ENCODE measurements around the genes YBX3, PRH2, TAS2R50 and ETV6.

DNA sequence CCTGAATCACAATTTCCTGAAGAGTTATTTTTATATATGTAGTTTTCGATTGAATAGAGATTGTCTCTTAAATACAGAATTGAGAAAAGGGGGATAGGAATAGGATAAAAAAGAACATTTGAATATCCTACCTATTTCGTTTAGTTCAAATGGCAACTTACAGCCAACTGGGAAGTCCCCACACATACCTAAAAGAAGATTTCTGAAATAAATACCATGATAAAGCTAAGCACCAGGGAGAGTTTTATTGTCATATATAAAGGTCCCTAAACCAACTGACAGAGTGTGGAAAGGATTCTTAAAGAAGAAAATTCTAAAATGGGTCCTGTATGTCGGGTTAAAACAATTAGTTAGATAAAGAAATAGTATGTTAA lies 1.9 kb upstream of the KLRK1 start:
- RRBS, 2 experiments: no CpG with 5 or more reads among the region's 3 CpGs

DNA sequence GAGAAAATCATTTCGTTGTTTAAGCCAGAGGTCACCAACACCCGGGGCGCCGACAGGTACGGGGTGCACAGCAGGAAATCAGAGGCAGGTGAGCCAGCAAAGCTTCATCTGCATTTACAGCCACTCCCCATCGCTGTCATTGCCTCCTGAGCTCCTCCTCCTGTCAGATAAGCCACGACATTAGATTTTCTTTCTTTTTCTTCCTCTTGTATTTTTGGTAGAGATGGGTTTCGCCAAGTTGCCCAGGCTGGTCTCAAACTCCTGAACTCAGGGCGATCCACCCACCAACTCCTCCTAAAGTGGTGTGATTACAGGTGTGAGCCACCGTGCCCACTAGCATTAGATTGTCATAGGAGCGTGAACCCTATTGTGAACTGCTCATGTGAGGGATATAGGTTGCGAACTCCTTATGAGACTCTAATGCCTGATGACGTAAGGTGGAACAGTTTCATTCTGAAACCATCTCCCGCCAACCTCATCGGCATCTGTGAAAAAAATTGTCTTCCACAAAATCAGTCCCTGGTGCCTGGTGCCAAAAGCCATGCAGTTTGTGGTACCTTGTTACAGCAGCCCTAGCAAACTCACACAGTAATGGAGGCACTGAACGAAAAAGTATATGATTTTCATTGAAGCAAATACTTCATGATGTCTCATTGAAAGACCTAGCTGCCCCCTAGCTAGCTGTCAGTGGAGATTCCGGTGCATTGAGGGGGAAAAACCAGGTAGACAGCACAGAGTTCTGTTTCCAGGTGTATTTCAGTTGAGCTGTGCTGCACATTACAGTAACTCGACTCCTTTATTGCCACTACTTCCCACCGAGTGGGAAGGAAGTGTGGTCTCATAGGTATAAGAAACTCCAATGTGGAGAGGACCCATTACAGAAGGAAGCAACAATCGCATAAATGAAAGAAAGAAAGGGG lies 1.4 kb downstream of the STYK1 start:
- RRBS, 2 experiments: no CpG with 5 or more reads among the region's 20 CpGs

DNA sequence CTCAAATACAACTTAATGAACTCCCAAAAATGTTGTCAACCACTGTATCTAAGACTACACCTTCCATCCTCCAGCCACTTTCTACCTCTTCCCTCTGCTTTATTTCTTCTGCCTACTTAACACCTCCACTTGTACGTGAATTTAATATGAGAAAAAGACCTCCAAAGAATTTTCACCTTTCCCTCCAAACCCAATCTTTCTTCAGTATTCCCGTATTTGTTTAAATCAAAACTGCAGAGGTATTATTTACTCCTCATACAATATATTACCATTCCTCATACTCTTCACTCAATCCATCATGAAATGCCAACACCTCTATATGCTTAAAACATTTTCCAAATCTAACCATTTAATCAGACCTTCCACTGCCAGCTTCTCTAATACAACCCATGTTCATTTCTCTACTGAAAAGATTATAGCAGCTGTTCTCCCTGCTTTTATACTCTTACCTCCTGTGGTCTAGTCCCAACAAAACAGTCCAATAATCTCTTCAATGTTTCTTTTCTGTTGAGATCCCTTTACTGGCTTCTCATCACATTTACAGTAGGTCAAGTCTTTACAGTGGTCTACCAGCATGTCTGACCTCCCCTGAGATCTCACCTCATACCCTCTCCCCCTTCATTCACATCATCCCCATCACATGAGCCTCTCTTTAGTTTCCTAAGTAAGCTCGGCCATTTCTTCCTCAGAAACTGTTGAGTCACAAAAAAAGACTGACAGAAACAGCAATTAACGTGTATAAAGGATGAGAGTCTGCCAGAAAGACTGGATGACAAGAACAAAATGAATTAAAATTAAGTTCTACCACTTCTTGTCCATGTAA lies 15.8 kb downstream of the YBX3 start:
- RRBS, 2 experiments: no CpG with 5 or more reads among the region's 4 CpGs

GRCh38 chr12:10722973-10723859 lies at the start of gene YBX3:
Gene YBX3, minus strand, starts transcription at chr12:10723323.
- RRBS, 2 experiments: under 1 to 1% methylated on average over 16 of the region's 85 CpGs

- RRBS, 2 experiments: no CpG with 5 or more reads among the region's 6 CpGs
These were observed at the start of gene PRH2 for GRCh38 chr12:10929116-10929530. Gene PRH2, plus strand, starts transcription at chr12:10929236.

GRCh38 chr12:10986844-10987246 lies at the start of gene TAS2R50:
Gene TAS2R50, minus strand, starts transcription at chr12:10986912.
- RRBS, 2 experiments: no CpG with 5 or more reads among the region's 4 CpGs

- RRBS, 2 experiments: no CpG with 5 or more reads among the region's 4 CpGs
These were observed 6.4 kb downstream of the TAS2R19 start for GRCh38 chr12:11015884-11016474.

GRCh38 chr12:11070518-11071434 lies 8.7 kb upstream of the TAS2R46 start:
- RRBS, 2 experiments: no CpG with 5 or more reads among the region's 4 CpGs

GRCh38 chr12:11649489-11650361 lies at the start of gene ETV6:
Gene ETV6, plus strand, starts transcription at chr12:11649674.
- RRBS, 2 experiments: 1 to 4% methylated on average over 44 to 46 of the region's 80 CpGs

DNA sequence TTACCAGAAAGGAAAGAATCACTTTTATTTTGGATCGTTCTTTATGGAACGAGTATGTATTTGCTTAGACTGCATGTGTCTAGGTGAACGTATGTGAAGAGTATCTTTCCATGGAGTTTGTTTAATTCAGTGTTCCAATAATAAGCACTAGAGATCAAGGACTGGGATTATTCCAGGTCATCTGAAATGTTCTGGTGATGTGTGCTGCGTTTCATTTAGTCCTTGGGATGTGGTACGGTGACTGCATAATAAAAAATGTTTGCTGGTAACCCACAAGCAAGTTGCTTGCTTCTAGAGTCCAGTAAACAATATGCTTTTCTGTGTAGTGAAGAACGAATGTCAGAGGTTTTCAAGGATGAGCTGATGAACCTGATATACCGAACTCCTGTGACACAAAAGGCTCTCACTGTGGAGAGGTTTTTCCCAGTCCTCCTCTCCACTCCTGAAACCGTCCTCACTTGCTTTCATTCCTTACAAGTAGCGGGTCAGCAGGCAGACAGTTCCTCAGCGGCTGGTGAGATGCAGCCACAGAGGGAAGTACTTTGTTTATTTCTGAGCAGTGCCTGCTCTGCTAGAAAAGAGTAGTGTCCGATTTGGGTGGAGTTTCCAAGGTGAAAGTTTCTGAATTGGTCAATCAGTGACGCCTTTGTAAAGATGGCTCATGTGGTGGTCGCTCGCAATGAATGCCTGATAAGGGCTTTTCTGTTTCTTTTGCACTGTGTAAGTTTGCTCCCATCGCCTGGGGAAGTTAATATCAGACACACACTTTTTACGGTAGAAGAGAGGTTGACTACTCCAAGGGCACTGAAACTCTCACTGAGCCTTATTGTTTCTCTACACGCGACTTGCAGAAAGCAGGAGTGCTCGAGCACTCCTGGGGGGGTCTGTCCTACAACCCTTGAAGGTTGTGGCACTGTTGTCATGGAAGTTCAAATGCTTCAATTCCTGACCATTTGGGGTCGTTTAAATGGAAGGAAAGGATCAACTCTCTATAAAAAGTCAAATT lies 3.0 kb downstream of the ETV6 start:
- RRBS, 2 experiments: no CpG with 5 or more reads among the region's 20 CpGs

GRCh38 chr12:11653177-11654058 lies 3.9 kb downstream of the ETV6 start:
- RRBS, 2 experiments: no CpG with 5 or more reads among the region's 12 CpGs

- RRBS, 2 experiments: no CpG with 5 or more reads among the region's 12 CpGs
These were observed 65.2 kb downstream of the ETV6 start for GRCh38 chr12:11714474-11715302.

DNA sequence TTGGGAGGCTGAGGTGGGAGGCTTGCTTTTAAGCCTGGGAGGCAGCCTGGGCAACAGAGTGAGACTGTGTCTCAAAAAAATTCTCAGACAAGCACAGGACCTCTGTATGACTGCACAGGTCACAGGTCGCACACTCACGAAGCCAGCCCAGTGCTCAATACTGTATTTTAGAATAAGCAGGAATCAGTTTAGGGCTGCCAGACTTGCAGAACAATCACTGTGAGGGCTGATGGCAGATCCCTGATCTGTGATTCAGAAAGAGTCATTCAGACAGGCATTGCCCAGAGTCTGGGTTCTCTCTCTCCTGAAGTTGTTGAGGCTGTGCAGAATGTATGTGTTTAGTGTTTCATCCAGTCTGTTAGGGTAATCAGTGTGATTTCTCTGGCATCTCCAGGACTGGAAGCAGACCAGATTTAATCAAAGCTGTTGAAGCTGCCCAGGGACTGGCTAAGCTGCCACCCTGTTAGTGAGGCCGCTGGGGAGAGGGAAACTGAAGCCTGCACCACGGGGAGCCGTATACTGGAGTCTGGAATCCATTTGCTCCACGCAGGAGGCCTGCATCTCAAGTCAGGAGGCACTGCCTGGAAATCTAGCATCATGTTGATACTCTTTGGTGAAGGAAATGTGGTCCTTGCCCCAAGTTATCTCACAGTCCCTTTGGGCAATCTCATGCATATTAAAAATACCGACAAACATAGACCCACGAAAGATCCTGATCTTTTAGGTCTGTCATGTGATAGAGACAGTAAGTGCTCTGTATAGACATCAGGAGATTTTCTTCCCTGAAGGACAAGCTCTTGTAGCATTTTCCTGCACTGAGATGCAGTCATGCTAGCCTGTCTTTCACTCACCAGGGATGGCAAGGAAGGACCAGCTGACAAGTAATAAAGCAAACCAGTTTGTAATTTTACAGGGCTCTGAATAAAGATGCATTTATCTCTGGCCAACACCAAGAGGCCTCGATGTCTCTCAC lies 69.5 kb downstream of the ETV6 start:
- RRBS, 2 experiments: no CpG with 5 or more reads among the region's 9 CpGs

DNA sequence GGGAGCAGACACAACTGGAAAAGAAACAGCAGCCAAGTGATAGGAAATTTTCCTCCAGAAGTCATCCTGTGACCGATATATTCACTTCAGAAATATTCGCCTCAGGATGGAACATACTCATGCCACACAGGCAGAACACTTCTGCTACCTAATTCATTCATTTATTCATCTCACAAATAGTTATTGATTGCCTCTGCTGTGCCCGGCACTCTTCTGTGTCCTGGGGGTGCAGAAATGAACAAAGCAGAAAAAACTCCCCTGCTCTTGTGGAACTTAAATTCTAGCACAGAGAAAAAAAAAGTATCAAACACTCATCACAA lies 104.5 kb downstream of the ETV6 start:
- RRBS, 2 experiments: no CpG with 5 or more reads among the region's 3 CpGs

- RRBS, 2 experiments: no CpG with 5 or more reads among the region's 19 CpGs
These were observed 107.3 kb downstream of the ETV6 start for GRCh38 chr12:11756376-11757552.

GRCh38 chr12:11782712-11783792 lies 133.6 kb downstream of the ETV6 start:
- RRBS, 2 experiments: no CpG with 5 or more reads among the region's 6 CpGs

DNA sequence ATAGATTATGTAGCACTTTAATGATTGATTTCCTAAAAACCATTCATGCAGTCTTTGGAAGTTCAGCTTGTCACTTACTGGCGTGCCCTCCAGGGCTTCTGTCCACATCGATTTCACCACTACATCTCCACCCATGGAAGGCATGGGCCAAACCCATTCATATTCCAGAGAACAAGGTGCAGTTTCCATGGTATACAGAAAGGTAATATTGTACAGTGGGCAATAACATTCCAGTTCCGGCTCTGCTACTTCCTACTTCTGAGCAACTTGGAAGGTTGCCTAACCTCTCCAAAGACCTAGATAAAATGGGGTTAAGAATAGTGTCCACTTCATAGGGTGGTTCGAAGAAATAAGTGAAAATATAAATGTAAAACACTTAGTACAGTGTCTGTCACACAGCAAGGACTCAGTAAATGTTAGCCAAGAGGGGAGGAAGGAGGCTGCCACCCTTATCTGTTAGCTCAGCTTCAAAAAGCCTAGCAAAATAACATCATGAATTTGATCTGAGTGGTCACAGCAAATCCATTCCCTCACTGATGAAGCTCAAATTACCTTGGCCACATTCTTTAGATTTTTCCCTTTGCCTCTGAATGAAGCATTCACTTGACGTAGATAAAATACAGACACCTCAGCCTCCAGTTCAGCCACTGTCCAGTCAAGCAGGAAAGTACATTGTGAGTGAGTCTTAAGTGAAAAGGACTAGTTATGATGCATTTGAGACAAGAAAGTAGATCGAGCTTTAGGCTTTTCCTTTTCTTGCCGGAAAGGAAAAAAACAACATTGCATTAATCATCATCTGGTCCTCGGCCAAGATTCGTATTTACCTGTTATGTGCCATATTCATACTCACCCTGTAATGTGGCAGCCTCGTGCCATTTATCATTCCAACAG lies 146.3 kb downstream of the ETV6 start:
- RRBS, 2 experiments: no CpG with 5 or more reads among the region's 10 CpGs

- RRBS, 2 experiments: no CpG with 5 or more reads among the region's 11 CpGs
These were observed 59.4 kb upstream of the BCL2L14 start for GRCh38 chr12:12011290-12011884.

DNA sequence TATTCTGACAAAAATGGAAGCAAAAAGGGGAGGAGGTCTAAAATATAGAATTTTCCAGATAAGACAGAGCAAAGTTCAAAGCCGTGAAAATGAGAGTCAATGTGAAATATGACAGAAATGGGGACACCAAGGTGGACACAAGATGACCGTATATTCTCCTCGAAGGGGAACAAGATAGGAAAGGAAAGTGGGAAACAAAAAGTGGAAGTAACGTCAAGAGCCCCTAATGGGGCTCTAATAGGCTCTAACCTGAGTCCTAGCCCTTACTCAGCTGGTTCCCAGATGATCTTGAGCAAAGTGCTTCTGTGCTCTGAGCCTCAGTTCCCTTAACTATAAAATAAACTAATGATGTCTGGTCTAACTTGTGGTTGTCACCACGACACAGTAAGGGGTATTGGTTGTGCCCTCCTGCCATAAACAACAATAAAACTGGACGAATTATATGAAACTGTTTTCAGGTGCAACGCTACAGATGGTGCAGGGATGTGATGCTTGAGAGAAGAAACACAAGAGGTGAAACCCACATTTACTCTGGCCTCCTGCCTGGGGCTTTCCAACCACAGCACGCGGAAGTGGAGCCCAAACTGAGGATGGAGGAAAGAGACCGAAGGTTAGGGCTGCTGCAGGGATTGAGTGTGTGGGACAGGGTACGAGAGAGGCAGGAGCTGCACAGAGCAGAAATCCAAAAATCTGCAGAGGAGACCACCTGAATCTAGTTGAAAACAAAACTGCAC lies 45.8 kb upstream of the BCL2L14 start:
- RRBS, 2 experiments: no CpG with 5 or more reads among the region's 11 CpGs

DNA sequence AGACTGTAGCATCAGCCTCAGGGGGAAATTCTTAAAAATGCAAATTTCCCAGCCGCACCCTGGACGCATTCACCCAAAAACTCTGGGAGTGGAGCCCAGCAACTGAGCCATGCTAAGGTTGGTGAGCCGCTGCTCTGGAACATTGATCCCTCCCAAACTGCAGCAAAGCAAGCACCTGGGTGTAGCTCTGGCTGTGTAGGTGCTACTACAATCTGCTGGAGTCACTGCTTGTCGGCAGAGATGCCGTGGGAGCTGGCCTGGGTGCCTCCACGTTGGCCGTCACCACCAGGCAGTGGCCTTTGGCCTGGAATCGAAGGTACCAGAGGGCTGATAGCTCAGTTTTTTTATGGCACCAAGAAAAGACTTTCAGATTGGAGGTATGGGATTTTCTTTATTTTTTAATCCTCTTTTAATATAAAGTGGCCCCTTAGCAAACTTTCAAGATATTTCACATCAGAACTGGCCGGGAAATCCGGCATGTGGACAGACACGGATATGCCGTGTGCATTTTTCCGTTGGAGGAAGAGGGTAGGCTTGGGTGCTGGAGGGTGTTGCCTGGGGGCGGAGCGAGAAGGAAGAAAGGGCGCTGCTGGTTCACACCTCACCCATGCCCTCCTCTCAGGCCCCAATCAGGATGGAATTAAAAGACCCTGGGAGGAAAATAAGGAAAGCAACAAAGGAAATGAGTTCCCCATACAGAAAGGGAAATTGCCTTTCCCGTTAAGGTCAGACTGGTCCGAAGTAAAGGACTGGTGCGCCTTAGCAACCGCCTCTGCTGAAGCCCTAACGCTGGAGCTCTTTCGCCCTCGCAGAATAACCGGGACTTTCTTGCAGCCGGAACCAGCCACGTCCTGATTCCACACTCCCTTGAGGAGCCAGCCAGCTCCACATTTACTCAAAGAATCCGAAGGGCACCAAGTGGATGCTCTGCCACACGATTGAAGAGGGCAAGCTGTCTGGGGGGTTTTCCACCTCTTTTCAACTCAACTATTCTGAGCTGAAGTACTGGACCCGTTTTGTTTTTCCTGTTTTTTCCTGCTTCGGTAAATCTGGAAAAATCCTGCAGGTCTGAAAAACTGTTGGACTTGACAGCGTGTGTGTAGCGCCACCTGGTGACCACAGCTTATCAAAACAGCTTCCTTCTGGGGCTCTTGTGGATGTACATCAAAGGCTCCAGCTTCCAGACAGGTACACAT lies 37.9 kb upstream of the BCL2L14 start:
- RRBS, 2 experiments: no CpG with 5 or more reads among the region's 32 CpGs